ENCODE results near the genes SOCS2, CRADD and NDUFA12.

GRCh38 chr12:93572255-93573076 lies at the start of gene SOCS2:
Gene SOCS2 (plus strand): TSS chr12:93572675.
- PRO-cap: bidirectional peak, plus-strand start at chr12:93572675, minus-strand start at chr12:93572548

GRCh38 chr12:93677011-93678189 lies at the start of gene CRADD:
Gene CRADD (plus strand): TSS chr12:93677375.
- PRO-cap: bidirectional peak, plus-strand start at chr12:93677511, minus-strand start at chr12:93677302; bidirectional peak, plus-strand start at chr12:93677960, minus-strand start at chr12:93677939

DNA sequence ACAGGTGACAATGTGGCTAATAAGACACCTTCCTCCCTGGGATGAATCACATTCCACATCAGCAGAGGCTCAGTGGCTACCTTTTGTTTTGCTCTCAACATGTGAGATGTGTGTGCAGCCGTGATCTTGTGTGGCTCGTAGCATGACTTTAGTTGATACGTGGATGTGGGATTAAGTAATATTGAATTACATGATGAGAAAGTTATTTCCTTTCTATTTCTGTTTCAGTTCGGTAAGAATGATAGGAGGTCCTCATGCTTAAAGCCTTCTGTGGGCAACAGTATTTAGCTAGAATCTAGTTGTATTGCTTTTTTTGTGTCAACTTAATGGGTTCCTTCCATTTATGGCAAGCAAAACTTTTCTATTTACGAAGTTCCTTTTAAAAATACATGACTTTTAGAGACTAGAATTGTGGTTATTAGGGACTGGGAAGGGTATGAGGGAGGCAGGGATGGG lies 7.7 kb downstream of the CRADD start:
- PRO-cap: no peak

GRCh38 chr12:93711314-93711830 lies 34.2 kb downstream of the CRADD start:
- PRO-cap: no peak

DNA sequence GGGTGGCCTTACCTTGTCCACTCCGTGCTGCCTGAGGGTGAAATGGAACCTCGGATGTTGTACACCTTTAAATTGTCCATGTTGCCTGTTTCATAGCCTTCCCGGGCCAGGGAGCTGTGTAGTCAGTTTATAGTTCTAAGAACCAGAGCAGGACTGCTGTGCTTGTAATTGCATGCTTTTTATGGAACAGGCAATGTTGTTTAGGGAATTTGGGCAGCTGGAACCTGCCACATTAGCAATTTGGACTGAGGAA lies 60.4 kb downstream of the CRADD start:
- PRO-cap: no peak

GRCh38 chr12:93760461-93761106 lies 83.4 kb downstream of the CRADD start:
- PRO-cap: no peak

DNA sequence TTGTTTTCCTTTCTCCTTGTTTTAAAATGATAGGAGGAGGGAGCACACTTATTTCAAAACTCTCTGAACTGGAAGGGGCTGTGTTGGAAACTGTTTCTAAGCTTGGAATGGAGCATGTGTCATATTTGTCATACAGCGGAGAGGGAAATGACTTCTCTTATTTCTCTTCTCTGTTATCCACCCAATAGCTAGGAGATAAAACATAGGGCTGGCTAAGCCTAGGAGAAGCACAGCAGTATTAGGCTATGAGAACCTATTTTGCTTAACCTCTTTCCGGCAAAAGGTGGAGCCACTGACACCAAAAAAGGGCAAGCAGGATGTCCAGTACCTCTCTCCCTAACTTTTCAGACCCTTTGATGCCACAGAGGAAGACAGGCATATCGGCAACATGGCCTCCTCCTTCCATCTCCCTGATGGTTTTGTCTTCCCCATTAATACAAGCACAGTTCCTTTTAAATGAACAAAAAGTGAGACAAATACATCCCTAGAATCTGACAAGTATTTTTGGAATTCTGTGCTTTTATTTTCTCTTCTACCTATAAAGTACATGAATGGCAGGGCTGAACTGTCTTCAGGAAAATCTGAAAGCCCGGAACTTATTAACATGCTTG lies 148.4 kb downstream of the CRADD start:
- PRO-cap: no peak

GRCh38 chr12:93892171-93893168 lies 215.3 kb downstream of the CRADD start:
- PRO-cap: no peak

- PRO-cap: no peak
Measured at GRCh38 chr12:93943719-93944181, 204.6 kb upstream of the PLXNC1 start.

- PRO-cap: no peak
Measured at GRCh38 chr12:93990761-93991501, 157.4 kb upstream of the PLXNC1 start.

DNA sequence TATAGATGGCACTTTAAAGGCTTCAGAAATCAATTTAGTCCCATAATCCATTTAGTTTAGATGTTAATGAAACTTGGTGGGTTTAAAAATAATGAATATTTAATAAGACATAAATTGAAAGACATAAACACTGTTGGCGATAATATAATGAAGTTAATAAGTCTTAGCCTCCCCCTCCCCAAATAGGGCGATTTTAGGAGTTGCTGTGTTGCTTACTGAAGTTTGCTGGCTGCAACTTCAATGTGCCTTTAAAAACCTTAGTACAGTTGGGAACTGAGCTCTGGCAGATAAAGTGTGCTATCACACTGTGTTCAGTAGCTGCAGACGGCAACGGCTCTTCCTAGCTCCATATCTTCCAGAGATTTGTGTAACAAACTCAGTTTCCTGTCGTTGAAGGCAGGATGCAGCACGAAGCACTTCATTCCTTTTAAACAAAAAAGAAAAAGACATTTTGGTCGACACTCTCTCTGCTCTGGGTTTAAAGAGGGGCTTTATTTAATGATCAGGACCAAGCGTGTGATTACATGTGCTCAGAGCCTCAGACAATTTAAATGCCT lies 19.6 kb downstream of the PLXNC1 start:
- PRO-cap: no peak

- PRO-cap: no peak
Measured at GRCh38 chr12:94560552-94561472, 89.5 kb downstream of the TMCC3 start.

- PRO-cap: no peak
Measured at GRCh38 chr12:94673653-94674141, 23.3 kb upstream of the TMCC3 start.

DNA sequence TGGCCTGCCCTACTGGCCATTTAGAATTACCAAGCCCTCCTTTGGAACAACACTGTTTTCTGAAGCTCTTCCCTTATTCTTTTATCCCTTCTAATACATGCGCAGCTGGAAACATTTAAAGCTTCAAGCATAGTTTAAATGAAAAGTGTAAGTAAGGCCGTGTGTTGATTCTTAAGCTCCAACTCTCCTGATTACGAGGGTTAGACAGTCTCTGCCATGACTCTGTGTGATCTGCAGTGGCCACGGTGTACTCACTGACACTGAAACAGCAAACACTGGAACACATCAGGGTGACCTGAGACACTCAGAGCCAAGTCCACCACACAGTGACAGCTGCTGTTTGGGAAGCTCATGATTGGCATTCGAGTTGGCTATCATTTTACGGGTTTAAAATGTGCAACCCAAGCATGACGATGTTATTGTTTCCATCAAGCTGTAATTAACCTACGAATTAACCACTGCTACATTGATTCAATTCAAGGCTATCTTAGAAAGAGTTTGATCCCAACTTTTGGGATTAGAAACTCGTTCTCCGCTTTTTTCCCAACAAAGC lies 62.8 kb upstream of the TMCC3 start:
- PRO-cap: no peak

- PRO-cap: bidirectional peak, plus-strand start at chr12:95003831, minus-strand start at chr12:95003691
Measured at GRCh38 chr12:95003594-95004162, at the start of gene NDUFA12. Gene NDUFA12 (minus strand): TSS chr12:95003697.

DNA sequence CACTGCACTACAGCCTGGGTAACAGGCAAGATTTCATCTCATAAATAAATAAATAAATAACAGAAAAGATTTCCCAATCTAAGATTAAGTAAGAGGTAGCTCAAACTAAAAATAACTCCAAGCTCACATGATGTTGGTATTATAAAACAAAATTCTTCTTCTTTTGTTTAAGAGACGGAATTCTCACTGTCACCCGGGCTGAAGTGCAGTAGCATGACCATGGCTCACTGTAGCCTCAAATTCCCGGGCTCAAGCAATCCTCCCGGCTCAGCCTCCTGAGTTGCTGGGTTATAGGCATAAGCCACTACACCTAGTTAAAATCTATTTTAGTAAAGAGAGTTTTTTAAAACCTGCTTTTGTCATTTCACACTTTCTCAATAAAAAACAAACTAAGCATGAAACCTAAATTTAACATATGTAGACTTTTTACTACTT lies 58.6 kb upstream of the NR2C1 start:
- PRO-cap: no peak

DNA sequence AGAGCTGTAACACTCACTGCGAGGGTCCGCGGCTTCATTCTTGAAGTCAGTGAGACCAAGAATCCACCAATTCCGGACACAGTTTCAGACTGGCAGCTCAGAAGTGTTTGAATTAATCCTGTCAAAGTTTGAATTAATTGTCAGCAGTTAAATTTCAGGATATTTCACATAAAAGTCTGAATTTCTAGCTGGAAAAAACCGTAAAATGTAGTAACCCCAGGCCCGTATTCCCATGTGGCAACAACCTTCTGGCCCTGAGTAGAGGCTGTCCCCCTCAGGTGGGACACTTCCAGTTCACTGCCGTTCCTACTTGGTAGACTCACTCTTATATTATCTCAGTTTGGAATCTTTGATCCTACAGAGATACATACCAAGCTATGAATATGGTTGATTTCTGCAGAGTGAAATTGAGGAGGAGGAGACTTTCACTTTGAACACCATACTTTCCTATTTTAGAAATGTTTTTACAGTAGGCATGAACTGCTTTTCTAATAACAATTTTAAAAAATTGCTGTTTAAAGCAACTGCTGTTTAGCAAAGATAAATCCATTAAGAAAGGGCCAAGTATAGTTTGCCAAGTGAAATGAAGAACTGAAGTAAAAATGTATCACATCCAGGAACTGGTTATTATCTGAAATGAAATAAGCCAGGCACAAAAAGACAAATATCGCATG lies 93.0 kb upstream of the METAP2 start:
- PRO-cap: no peak

GRCh38 chr12:95383815-95384456 lies 90.0 kb upstream of the METAP2 start:
- PRO-cap: no peak

GRCh38 chr12:95548074-95548632 lies 3.1 kb downstream of the USP44 start:
- PRO-cap: no peak

GRCh38 chr12:95633092-95634244 lies 82.2 kb upstream of the USP44 start:
- PRO-cap: no peak

All from left ventricle myocardium (tissue), 1 donor.